Breast epithelium (tissue), 2 donors: ENCODE data around the genes PPIP5K1, FRMD5, SPG11 and B2M.

DNA sequence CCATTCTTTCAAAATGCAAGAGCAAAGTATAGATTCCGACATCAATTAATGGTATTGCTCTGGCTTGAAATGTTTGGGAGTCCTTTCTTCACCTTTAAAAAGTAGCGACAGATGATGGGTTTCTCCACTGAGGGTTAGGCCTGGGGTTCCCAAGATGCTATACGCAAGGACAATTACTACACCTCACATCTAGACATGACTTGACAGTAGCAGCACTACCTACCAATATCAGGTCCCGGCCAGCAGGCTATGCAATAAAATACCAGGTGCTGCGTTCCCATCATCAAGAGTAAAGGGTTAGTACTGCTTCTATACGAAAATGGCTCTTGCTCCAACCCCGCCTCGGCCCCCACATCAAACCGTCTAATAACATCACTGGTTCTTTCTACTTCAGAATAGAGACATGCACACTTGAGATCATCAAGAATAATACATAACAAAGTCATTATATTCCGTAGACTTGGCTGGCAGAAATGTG is 493 bp downstream of the UBR1 start:
- PRO-cap, result no peak
- RAMPAGE, long total RNA, 2 experiments, result no peak in any of the 2 experiments

- PRO-cap, result no peak
- RAMPAGE, long total RNA, 2 experiments, result no peak in any of the 2 experiments
Observed at GRCh38 chr15:43292627-43293181, 9.4 kb downstream of the TGM7 start.

DNA sequence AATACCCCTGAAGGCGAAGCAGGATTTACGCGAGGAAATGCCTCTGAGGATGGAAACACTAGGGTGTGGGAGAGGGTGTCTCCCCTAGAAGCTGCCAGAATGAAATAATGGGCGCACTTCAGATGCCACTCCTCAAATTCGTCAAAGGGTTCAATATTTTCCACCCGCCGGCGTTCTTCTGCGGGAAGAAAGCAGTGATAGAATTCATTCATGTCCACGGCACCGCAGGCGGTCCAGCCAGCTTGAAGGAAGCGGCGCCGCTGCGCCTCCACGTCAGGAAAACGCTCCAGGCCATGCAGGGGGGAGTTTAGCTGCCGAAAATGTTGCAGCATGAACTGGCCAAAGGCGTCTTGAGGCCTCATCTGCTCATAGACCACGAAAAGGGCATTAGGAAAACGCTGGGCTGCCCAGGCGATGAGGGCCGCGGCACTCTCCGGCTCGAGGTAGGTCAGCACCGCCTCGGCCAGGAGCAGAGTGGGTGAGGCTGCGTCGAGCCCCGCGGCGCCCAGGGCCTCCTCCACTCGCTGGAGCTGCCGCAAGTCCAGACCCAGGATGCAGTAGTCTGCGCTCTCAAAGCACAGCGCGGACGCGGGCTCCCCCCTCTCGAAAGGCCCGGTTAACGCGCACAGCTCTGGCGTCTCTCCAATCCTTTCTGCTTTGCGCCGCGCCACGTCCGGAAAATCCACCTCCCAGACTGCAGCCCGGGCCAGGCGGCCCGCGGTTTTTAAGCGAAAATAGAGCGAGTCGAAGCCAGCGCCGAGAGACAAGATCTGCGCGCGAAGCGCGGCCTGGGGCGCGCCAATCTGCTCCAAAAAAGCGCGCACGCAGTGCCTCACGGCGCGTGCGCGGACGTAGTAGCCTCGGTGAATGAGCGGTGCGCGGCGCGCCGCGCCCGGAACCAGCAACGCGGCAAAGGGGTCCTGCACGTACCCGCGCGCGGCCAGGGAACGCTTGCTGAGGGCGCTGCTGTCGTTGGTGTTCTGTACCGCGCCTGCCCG is 606 bp downstream of the LCMT2 start:
- PRO-cap, result bidirectional peak, plus-strand start at position 884 of the sequence, minus-strand start at position 805 of the sequence
- RAMPAGE, long total RNA, 2 experiments, result no peak in any of the 2 experiments

- PRO-cap, result no peak
- RAMPAGE, long total RNA, 2 experiments, result no peak in any of the 2 experiments
Observed at GRCh38 chr15:43370154-43370854, 539 bp downstream of the ZSCAN29 start.

DNA sequence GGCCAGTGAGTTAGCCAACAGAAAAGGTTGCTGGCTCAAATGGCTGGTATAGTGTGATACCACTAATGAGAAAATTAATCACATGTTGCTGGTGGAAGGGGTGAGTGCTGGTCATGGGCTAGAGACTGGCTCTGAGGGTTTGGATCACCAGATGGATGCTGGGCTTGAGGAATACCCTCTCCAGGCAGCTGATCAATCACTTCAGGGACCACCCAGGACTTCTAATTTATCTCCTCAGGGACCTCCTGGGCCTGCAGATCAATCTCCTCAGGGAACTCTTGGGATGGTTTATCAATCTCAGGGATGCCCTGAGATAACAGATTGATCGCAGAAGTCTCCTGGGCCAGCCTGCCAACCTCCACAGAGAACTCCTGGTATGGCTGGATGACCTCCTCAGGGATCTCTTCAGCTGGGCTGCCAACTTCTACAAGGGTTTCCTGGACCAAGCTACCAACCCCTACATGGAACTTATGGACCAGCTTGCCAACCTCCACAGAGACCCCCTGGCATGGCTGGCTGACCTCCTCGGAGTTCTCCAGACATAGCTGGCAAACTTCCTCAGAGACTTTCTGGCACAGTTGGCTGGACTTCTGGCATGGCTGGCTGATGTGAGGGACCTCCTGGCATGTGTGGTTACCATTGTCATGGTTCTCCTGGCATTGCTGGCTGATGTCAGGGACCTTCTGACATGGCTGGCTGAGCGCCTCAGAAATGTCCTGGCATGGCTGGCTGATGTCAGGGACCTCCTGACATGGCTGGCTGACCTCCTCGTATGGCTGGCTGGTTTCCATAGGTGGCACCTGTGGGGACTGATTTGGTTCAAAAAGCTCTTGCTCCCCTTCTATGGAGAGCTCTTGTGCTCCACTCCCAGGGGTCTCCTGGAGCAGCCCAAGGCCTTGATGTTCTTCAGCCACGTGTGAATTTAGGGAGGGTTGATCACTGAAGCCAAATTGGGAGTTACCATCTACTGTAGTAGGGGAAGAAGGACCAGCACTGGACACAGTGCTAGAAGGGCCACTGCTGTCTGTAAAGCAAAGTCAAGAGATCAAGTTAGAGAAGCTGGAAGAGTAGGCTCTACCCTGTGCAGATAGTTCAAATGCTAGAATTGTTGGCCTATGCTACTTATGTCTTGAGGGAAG is 17.4 kb downstream of the MAP1A start:
- PRO-cap, result no peak
- RAMPAGE, long total RNA, 2 experiments, result no peak in any of the 2 experiments

- PRO-cap, result no peak
- RAMPAGE, long total RNA, 2 experiments, result start-site peak on the minus strand in 1 of 2 experiments, at chr15:43590187-43590232 at its widest, 65 reads per replicate
Observed at GRCh38 chr15:43589962-43590463, at the start of gene PPIP5K1. PPIP5K1 (minus strand) TSS chr15:43590208.

GRCh38 chr15:43592688-43593432 is 967 bp upstream of the CKMT1B start:
- PRO-cap, result no peak
- RAMPAGE, long total RNA, 2 experiments, result no peak in any of the 2 experiments

- PRO-cap, result no peak
- RAMPAGE, long total RNA, 2 experiments, result no peak in any of the 2 experiments
Observed at GRCh38 chr15:43748408-43748741, 2.1 kb downstream of the PDIA3 start.

- PRO-cap, result no peak
- RAMPAGE, long total RNA, 2 experiments, result no peak in any of the 2 experiments
Observed at GRCh38 chr15:43770282-43770776, 6.4 kb downstream of the ELL3 start.

- PRO-cap, result no peak
- RAMPAGE, long total RNA, 2 experiments, result no peak in any of the 2 experiments
Observed at GRCh38 chr15:43792420-43792968, 374 bp downstream of the SERF2 start.

DNA sequence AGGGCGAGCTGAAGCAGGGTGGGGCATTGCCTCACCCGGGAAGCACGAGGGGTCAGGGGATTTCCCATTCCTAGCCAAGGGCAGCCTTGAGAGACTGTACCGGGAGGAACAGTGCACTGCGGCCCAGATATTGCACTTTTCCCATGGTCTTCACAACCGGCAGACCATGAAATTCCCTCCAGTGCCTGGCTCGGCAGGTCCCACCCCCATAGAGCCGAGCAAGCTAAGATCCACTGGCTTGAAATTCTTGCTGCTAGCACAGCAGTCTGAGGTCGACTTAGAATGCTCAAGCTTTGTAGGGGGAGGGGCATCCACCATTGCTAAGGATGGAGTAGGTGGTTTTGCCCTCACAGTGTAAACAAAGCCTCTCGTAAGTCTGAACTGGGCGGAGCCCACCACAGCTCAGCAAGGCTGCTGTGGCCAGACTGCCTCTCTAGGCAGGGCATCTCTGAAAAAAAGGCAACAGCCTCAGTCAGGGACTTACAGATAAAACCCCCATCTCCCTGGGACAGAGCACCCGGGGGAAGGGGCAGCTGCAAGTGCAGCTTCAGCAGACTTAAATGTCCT is 156.3 kb downstream of the FRMD5 start:
- PRO-cap, result no peak
- RAMPAGE, long total RNA, 2 experiments, result no peak in any of the 2 experiments

- PRO-cap, result unidirectional peak, minus-strand start at chr15:44195261; unidirectional peak, minus-strand start at chr15:44195271; unidirectional peak, minus-strand start at chr15:44195294
- RAMPAGE, long total RNA, 2 experiments, result no peak in any of the 2 experiments
Observed at GRCh38 chr15:44194933-44195903, at the start of gene FRMD5. FRMD5 (minus strand) TSS chr15:44195271.

GRCh38 chr15:44662999-44664066 is at the start of gene SPG11:
SPG11 (minus strand) TSS chr15:44663662.
- PRO-cap, result bidirectional peak, plus-strand start at chr15:44663210, minus-strand start at chr15:44663136; unidirectional peak, minus-strand start at chr15:44663662
- RAMPAGE, long total RNA, 2 experiments, result start-site peak on the minus strand in 1 of 2 experiments, at chr15:44663597-44663664 at its widest, 584 reads per replicate

DNA sequence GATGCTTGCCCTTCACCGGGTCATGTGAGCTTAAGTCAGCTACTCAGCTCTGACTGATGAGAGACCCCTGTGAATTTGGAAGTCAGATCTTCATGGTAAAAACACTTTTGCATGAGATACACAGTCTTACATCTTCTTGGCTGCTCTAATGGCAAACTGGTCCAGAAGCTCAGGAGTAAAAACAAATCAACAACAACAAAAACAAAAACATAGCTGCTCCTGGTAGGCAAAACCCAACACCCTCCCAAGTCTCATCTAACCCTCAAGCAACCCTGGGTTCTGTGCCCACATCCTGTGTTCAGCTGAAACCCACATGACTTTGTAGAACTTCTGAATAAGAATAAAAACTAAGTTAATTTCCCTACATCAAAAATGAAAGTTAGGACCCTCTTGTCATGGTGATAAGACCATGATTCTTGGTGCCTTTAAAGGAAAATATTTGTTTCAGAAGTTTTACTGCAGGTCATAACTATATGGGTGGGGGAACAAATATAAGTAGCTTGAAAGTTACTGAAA is 13.9 kb upstream of the SPG11 start:
- PRO-cap, result no peak
- RAMPAGE, long total RNA, 2 experiments, result no peak in any of the 2 experiments

- PRO-cap, result no peak
- RAMPAGE, long total RNA, 2 experiments, result no peak in any of the 2 experiments
Observed at GRCh38 chr15:44706912-44707814, 4.0 kb downstream of the PATL2 start.

- PRO-cap, result bidirectional peak, plus-strand start at chr15:44711517, minus-strand start at chr15:44711353; unidirectional peak, plus-strand start at chr15:44711746
- RAMPAGE, long total RNA, 2 experiments, result start-site peak on the plus strand in 2 of 2 experiments, at chr15:44711509-44711561 at its widest, 18,638 to 41,544 reads per replicate
Observed at GRCh38 chr15:44711468-44712361, at the start of gene B2M. B2M (plus strand) TSS chr15:44711517.

GRCh38 chr15:44718262-44718811 is 7.0 kb downstream of the B2M start:
- PRO-cap, result no peak
- RAMPAGE, long total RNA, 2 experiments, result no peak in any of the 2 experiments

DNA sequence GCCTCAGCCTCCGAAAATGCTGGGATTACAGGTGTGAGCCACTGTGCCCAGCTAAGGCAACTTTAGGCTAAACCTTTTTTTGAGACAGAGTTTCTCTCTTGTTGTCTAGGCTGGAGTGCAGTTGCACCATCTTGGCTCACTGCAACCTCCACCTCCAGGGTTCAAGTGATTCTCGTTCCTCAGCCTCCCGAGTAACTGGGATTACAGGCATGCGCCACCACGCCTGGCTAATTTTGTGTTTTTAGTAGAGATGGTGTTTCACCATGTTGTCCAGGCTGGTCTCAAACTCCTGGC is 8.8 kb downstream of the B2M start:
- PRO-cap, result no peak
- RAMPAGE, long total RNA, 2 experiments, result no peak in any of the 2 experiments

DNA sequence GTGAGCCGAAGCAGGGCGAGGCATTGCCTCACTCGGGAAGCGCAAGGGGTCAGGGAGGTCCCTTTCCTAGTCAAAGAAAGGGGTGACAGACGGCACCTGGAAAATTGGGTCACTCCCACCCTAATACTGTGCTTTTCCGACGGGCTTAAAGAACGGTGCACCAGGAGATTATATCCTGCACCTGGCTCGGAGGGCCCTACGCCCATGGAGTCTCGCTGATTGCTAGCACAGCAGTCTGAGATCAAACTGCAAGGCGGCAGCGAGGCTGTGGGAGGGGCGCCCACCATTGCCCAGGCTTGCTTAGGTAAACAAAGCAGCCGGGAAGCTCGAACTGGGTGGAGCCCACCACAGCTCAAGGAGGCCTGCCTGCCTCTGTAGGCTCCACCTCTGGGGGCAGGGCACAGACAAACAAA is 3.1 kb downstream of the TRIM69 start:
- PRO-cap, result no peak
- RAMPAGE, long total RNA, 2 experiments, result no peak in any of the 2 experiments

- PRO-cap, result no peak
- RAMPAGE, long total RNA, 2 experiments, result no peak in any of the 2 experiments
Observed at GRCh38 chr15:44811405-44812699, 75.5 kb downstream of the TRIM69 start.